ENCODE results near the genes LCMT1 and IL21R.

DNA sequence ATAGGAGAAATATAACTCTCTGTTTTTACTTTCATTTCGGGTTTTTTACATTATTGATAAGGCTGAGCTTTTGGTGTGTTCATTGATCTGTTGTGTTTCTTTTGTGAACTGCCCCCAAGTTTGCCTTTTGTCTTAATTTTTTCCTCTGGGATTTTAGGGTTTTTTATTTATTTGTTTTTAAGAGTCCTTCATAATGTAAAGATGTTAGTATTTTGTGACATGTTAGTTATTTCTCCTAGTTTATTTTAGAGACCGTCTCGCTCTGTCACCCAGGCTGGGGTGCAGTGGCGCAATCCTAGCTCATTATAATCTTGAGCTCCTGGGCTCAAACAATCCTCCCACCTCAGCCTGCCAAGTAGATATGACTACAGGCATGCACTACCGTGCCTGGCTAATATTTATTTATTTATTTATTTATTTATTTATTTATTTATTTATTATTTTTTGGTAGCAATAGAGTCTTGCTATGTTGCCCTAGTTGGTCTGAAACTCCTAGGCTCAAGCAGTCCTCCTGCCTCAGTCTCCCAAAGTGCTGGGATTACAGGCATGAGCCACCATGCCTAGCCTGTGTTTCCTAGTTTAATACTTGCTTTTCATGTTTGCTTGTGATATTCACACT lies 37.3 kb upstream of the ARHGAP17 start:
- RRBS: no CpG with 5 or more reads among the region's 5 CpGs

GRCh38 chr16:25063704-25064345 lies 47.7 kb upstream of the LCMT1 start:
- RRBS: no CpG with 5 or more reads among the region's 10 CpGs

GRCh38 chr16:25111677-25112317 lies at the start of gene LCMT1:
LCMT1 (plus strand) TSS chr16:25111742.
- RRBS: no CpG with 5 or more reads among the region's 47 CpGs

GRCh38 chr16:25118259-25118972 lies 6.9 kb downstream of the LCMT1 start:
- RRBS: no CpG with 5 or more reads among the region's 13 CpGs

DNA sequence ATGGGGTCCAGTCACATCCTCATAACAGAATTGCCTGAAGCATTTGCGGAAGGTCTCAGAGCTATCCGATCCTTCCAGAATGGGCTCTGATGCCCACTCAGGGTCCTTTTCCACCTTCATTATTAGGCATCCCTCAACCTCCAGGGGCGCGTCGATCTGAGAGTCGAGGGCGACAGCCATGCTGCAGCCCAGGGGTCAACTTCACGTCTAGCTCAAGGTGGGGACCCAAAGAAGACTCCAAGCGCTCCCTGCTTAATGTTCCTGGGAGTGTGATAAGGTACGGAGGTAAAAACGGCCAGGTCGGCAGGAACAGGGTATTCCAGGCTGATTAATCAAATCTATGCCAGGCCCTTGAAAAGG lies 717 bp downstream of the ZKSCAN2 start:
- RRBS: no CpG with 5 or more reads among the region's 12 CpGs

GRCh38 chr16:25918364-25918693 lies 226.6 kb downstream of the HS3ST4 start:
- RRBS: no CpG with 5 or more reads among the region's 6 CpGs

DNA sequence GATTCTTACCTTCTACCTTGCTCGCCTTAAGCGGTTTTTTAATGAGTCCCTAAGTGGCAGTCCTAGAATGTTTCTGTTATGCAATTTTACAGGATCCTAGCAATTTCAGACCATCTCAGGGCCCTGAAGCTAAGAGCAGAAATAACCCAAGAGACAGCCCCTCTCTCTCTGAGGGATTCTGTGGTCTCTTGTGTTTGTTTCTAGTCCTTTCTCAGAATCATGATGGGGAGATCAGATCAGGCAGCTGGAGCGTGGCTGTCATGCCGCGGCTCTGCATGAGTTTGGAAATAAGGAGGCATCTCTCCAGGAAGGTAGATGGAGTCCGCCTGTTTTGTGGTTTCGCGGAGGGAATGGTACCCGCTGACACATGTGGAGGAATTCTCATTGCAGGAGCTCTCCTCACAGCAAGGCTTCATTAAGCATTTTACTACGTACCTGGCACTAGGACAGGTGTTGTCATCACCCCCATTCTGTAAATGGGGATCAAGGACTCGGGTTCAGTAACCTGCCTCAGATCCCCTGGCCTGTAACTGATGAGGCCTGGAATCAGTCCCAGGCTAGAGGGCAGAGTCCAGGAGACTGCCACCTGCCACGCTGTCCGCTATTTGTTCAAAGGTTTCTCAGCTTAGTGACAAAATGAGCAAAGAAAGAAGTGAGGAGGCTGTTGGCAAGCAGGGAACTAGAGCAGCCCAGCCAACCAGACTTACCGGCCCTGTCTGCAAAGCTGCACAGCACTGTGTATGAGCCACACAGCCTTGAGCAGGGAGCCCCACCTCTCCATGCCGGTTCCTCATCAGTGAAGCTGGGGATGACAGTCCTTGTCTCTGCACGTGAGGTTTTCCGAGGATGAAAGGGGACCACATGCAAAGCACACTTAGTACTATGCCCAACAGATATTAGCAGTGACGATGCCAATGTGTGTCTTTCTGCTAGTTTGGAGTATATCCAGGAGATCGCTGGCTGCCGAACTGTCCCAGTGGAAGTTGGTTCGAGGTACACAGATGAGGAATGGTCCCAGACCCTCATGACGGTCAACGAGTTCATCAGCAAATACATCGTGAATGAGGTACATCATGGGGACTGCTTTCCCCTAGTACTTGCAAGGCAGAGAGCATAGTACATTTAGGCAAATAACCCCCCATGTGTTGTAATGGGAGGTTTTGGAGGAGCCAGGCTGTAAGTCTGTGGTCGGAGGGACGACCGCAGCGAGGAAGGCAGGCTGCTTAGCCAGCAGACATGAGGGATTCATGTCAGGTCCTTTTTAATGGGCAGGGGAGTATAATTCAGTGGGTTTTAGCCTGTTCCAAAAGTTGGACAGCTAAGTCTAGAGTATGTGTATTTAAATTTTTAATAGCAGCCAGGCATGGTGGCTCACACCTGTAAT lies 11.1 kb downstream of the KDM8 start:
- RRBS: 79% methylated on average over 2 of the region's 28 CpGs

GRCh38 chr16:27225835-27226381 lies 22.6 kb downstream of the KDM8 start:
- RRBS: no CpG with 5 or more reads among the region's 15 CpGs

GRCh38 chr16:27228538-27229825 lies 25.7 kb downstream of the KDM8 start:
- RRBS: 94% methylated on average over 9 of the region's 27 CpGs

DNA sequence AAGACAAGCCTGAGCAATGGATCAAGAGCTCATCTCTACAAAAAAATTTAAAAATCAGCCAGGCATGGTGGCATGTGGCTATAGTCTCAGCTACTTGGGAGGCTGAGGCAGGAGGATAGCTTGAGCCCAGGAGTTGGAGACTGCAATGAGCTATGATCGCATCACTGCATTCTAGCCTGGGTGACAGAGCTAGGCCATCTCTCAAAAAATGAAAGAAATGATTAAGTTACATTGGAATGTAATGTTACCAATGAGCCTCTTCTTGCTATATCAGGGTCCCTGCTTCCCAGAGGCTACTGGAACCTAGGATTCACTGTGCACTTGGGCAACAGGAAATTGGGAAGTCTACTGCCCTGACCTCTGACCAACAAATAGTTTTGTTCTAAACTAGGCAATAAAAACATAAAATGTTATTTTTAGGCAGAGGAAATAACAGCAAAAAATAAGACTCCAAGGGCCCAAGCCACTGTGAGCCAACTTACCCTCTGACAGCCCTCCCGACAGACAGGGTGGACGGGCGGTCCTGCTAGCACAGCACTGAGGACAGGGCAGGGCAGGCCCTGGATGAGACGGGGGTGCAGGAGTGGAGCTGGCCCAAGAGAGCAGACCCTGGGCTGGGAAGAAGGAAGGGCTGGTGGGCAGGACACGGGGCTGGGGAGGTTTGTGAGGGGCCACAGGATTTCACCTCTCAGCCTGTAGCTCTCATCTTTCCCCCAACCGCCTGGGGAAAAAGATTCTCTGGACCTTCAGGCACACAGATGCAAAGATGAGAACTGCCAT lies 27.5 kb downstream of the NSMCE1 start:
- RRBS: no CpG with 5 or more reads among the region's 7 CpGs

DNA sequence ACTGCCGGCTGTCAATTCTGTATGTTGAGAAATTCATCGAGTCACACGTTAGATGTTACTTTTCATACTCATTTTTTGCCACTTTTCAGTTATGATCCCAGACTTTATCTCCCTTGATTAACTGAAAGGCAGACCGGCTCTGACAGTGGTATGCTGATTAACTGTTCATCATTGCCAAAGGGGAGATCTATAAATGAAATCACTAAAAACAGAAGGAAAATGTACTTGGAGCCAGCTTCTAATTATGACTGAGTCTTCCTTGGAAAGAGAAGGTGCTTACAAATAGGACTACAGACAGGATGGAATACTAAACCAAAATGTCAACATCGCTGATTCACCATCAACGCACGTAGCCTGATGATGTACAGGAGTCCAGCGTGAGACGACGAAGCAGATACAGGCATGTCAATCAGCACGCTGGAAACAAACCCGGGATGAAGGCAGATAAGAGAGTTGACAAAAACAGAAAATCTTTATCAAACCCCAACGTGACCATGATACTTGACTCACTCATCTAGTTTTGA lies 22.8 kb downstream of the NSMCE1 start:
- RRBS: 13% methylated on average over 3 of the region's 13 CpGs

- RRBS: no CpG with 5 or more reads among the region's 4 CpGs
Observed at GRCh38 chr16:27271722-27272048, 3.1 kb upstream of the NSMCE1 start.

DNA sequence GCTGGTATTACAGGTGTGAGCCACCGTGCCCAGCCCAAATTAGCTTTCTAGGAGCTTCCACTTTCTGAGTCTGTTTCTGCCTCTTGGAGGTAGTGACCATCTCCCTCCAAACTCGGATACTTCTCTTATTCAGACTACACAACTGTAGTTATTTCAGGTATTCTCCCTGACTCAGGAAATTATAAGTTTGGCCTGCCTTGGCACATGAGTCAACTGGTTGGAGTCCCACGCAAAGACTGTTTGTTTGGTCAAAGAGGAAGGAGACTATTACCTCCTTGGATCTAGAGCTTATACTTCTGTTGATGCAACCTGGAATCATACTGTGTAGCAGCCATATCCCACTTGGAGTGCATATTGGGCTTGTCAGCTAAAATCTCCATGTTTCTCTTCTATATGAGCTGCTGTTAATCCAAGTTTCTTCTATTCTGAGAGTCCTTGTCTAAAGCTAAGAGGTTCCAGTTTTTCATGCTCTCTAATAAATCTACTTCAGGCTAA lies 7.5 kb downstream of the IL4R start:
- RRBS: no CpG with 5 or more reads among the region's 3 CpGs

DNA sequence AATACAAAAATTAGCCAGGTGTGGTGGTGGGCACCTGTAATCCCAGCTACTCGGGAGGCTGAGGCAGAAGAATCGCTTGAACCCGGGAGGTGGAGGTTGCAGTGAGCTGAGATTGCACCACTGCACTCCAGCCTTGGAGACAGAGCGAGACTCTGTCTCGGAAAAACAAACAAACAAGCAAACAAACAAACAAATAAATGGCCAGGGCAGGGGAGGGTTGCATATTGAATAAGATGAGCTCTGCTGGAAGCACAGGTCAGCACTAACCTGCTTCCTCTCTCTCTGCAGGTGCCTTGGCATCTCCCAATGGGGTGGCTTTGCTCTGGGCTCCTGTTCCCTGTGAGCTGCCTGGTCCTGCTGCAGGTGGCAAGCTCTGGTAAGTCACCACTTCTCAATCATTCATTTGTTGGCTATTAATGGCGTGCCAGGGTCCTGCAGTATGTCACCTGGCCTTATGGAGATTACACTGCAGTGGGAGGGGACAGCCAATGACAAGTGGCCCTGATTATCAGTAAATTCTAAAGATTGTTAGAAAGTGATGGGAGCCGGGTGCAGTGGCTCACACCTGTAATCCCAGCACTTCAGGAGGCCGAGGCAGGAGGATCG lies 26.2 kb downstream of the IL4R start:
- RRBS: no CpG with 5 or more reads among the region's 9 CpGs

- RRBS: no CpG with 5 or more reads among the region's 7 CpGs
Observed at GRCh38 chr16:27340656-27341156, 26.9 kb downstream of the IL4R start.

- RRBS: 100% methylated on average over 1 of the region's 21 CpGs
Observed at GRCh38 chr16:27362219-27363223, 39.5 kb upstream of the IL21R start.

DNA sequence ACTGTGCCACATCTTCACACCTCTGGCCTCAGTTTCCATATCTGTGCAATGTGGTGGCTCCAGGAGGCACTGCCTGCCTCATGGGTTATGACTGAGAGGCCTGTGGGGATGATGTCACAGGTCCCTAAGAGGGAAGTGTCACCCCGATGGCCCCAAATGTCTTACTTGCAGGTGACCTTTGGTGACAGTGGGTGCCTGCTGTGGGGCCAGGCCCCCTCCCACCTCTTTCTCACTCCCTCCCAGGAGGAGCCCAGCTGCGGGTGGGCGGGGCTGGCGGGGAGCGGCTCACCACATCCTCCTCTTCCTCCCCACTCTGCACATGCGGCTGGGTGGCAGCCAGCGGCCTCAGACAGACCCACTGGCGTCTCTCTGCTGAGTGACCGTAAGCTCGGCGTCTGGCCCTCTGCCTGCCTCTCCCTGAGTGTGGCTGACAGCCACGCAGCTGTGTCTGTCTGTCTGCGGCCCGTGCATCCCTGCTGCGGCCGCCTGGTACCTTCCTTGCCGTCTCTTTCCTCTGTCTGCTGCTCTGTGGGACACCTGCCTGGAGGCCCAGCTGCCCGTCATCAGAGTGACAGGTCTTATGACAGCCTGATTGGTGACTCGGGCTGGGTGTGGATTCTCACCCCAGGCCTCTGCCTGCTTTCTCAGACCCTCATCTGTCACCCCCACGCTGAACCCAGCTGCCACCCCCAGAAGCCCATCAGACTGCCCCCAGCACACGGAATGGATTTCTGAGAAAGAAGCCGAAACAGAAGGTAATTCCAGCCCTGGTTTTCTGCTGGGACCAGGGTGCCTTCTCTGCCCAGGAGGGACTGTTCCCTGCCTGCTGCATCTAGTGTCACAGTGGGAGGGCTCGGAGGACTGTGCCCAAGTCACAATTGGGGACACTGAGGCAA lies at the start of gene IL21R:
Gene IL21R, plus strand, starts transcription at position 311 of the 896 bp plus-strand sequence.
- RRBS: no CpG with 5 or more reads among the region's 23 CpGs

DNA sequence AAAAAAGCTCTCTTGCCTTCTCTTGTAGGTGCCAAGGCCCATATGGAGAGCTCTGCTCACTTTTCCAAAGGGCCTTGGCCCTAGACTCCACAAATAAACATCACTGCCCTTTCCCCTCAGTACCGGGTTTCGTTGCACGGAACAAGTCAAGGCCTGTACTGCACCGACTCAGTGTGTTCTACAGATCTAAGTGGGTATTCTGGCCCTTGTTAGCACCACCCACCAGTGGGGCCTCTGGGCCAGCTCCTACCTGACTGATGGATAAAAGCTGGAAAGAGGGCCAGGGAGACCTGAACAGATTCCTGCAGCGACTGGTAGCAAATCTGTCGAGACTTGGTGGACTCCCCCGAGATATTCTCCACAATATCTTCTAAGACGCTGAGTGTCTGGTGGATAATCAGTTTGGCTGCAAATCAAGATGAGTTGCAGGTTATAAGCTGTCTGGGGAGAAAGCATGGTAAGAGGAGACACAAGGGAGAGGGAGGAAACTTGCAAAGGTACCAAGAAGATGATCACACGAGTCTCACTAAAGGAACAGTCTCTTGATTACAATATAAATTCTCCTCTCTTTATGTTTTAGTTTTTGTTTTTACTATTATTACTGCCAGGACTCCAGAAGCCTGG lies 43.9 kb upstream of the GSG1L start:
- RRBS: no CpG with 5 or more reads among the region's 9 CpGs

- RRBS: no CpG with 5 or more reads among the region's 8 CpGs
Observed at GRCh38 chr16:28131866-28132667, 68.6 kb upstream of the GSG1L start.

- RRBS: no CpG with 5 or more reads among the region's 3 CpGs
Observed at GRCh38 chr16:28160855-28161438, 50.8 kb downstream of the XPO6 start.